ENCODE data around the genes OR4N2, OSGEP, EDDM3A, METTL3 and OR10G2.

DNA sequence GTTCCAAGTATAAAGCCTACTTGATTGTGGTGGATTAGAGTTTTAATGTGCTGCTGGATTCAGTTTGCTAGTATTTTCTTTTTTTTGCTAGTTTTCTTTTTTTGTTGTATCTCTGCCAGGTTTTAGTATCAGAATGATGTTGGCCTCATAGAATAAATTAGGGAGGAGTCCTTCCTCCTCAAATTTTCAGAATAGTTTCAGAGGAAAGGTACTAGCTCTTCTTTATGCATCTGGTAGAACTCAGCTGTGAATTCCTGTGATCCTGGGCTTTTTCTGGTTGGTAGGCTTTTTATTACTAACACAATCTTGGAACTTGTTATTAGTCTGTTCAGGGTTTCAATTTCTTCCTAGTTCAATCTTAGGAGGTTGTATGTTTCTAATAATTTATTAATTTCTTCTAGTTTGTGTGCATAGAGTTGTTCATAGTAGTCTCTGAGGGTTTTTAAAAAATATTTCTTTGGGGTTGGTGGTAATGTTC lies at the start of gene OR4N2:
OR4N2 (plus strand) TSS at position 202 of the 478 bp plus-strand sequence.
- PRO-cap: no peak

GRCh38 chr14:20326239-20326751 lies 6.8 kb downstream of the CCNB1IP1 start:
- PRO-cap: no peak

GRCh38 chr14:20454239-20455126 lies at the start of gene OSGEP:
OSGEP (minus strand) TSS chr14:20454812.
- PRO-cap: bidirectional peak, plus-strand start at chr14:20454663, minus-strand start at chr14:20454545; bidirectional peak, plus-strand start at chr14:20455233, minus-strand start at chr14:20455072

GRCh38 chr14:20631901-20632704 lies 9.4 kb downstream of the OR6S1 start:
- PRO-cap: no peak

GRCh38 chr14:20659870-20660236 lies 18.4 kb upstream of the OR6S1 start:
- PRO-cap: no peak

DNA sequence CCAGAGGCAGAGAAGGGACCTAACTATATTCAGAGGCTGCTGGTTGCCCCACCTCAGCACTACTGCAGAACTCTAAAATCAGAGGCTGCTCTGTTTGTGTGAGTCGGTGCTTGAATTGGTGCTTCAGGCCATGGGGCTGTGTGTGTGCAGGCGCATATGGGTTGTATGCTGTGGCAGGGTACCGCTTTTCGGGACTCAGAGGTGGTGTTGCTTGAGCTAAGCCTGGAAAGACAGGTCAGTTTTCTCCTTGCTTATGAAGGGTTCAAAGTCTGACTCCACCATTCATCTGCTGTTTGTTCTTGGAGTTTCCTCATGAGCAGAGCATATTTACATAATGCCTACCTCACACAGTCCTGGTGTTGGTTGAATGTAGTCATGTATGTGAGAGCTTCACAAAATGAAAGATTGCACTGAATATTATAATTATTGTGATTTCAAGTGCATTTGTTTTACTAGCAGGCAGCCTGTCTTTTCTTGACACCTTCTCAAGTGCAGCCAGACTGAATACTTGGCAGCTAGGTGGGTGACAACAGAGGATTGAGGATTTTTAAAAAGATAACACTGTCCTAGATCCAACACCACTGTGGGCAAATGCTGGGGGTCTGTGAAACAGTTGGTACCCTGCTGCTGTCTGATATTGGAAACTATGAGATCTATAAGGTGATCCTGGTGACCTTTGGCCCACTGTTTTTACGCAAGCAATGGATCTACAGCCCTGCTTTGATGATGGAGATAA lies 1.1 kb upstream of the ANG start:
- PRO-cap: no peak

GRCh38 chr14:20745689-20745955 lies at the start of gene EDDM3A:
EDDM3A (plus strand) TSS chr14:20745887.
- PRO-cap: no peak

DNA sequence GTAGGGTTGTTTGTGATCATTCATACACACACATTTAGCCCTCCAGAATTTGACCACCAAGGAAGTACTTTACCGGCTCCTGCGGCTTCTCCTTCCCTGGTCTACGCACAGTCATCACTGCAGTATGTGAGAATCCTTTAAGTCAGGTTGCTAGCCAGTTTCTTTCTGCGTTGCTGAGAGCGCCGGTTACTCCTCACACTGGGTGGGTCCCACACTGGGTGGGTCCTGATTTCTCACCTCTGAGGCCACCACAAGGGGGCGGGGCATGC lies 25.2 kb upstream of the RNASE1 start:
- PRO-cap: no peak

DNA sequence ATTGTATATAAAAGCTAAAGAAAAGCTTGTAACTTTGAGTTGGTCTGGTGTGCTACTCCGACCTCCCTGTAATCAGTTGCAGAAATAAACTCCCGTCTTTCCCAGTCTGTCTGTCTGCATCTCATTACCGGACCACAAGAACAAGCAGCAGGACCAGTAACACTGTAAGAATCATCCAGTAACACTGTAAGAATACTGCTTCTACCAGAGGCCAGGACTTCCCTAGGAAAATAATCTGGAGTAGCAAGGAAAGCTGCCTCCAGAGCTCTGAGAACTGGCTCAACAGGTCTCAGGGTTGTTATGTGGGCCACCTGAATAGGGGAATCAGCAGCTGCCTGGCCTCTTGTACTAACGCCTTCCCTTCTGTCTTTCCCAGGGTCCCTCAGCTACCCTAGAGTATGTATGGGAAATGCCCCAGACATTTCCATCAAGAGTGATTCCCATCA lies 1.0 kb upstream of the SLC39A2 start:
- PRO-cap: no peak

DNA sequence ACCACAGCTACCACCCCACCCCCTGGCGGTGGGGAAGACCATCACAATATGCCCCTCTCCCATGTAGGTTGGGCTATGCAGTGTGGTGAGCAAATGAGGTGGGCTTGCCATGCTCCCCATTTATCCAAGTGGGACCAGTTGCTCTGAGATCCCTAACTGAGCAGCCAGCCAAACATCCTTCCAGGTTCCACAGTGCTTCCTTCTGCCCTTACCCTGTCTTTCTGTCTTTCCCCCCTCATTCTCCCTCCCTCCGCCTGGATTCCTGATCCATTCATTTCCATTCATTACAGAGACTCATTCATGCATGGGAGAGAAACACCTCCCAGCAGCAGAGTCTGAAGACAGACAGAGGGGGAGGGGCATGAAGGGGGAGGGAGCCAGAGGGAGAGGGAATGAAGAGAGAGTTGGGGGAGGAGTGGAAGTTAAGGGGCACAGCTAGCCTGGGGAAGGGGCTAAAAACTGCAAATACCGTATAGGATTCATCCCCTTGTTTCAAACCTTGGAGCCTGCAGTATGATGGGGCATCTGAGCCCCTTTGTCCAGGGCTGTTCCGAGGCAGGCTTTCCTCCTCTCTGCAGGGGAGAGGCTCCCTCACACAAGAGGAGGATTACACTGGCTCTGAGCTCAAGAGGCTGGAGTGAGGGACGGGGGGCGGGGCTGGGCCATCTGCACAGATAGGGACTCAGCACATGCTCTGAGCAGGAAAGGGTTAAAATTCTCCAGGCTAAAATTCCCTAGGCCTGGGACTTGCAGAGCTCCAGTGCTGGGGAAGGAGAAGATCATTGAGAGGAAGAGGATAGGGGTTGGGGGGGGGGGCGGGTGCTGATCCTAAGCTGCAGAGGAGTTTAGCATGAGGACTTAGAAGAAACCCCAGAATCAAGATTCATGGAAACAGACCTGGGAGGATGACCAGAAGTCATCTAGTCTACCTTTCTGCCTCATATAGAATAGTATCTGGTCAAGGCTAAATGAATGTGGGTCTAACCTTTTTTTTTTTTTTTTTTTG lies 4.2 kb downstream of the ZNF219 start:
- PRO-cap: no peak

DNA sequence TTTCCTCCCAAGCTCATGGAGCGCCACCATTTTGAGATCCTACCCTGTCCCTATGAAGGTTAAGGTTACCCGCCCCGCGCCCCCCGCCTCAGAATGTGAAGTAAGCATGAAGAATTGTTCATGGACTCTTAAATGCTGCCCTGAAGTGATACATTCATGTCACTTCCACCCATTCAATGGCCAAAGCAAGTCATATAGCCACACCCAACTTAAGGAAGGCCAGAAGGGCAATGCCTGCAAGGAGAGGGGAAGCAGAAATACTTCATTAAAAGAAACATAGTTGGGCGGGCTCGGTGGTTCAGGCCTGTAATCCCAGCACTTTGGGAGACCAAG lies 4.3 kb downstream of the TMEM253 start:
- PRO-cap: no peak

GRCh38 chr14:21224143-21225481 lies 44.6 kb downstream of the HNRNPC start:
- PRO-cap: no peak

DNA sequence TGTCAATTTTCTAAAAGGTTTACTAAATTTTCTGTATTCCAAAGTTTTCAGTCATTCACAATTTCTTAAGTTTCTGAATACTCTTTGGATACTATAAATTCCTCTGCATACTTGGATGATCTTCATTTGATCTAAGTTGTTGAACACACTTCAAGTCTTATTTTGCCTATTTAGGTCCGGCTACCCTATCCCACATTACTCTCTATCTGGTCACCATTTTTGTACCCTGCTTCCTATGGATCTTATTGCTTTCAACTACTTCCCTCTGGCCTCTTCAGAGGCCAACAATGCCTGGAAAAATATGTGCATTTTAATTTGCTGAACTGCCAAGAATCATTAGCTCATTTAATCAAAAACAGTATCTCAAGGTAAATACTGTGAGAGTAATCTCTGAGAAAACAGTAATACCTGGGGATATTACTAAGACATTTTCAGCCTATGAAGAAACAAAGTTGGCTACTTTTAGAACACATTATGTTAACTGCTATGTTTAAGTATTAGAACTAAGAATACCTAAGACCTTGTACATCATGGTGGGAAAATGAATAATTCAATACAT lies 27.7 kb downstream of the HNRNPC start:
- PRO-cap: no peak

- PRO-cap: no peak
These were observed 19.0 kb downstream of the SUPT16H start for GRCh38 chr14:21364688-21365259.

- PRO-cap: no peak
These were observed 11.0 kb upstream of the SUPT16H start for GRCh38 chr14:21394746-21395349.

DNA sequence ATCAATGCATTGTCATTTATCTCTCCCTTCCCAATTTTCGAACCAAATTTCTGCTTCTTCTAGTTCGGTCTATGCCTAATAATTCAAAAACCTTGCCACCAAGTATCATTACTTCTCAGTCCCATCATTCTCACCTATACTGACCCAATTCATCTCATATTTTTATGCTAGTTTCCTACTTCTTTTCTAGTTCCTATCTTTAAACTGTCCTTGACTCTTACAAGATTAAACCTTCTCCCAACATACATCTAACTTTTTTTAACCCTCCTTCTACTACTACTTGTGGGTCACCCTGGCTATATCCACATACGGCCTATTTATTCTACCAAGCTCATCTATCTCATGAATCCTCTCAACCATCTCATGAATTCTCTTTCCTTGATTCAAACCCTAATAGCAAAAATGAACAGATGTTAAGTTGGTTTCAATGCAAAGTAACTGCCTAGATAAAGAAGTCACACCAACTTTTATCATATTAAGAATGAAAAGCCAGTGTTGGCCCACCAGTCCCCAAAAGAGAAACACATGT lies 21.3 kb downstream of the CHD8 start:
- PRO-cap: no peak

- PRO-cap: no peak
These were observed 10.7 kb downstream of the METTL3 start for GRCh38 chr14:21500330-21501009.

GRCh38 chr14:21510271-21511401 lies at the start of gene METTL3:
METTL3 (minus strand) TSS chr14:21511340.
- PRO-cap: bidirectional peak, plus-strand start at chr14:21511549, minus-strand start at chr14:21511329

GRCh38 chr14:21525406-21526105 lies 590 bp downstream of the SALL2 start:
- PRO-cap: no peak

DNA sequence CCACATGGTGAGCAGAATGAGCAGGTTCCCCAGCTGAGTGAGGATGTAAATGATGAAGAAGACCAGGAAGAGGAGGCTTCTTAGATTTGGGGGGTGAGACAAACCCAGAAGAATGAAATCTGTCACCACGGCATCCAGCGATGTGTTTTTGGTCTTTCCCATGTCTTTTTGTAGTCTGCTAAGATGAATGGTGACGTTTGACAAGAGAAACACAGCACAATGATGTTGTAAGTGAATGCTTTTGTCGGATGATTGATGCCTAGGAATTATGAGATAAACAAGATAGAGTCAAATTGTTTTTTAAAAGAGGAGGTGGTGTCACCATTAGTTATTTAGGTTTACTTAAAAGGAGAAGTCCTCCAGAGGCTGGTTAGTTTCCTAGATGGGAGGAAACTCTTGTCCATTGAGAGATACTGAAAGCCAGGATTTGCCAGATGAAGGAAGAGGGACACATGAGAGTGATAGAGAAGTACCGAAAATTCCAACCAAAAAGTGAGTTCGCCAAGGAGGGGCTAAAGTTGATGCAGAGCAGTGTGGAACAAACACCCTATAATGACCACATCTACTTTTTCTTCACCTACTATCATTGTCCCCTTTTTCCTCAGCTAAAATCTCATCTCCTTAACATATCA lies at the start of gene OR10G2:
OR10G2 (minus strand) TSS at position 260 of the 632 bp plus-strand sequence.
- PRO-cap: no peak